Measurements from ENCODE around the genes RPL36, CLPP and KHSRP.

DNA sequence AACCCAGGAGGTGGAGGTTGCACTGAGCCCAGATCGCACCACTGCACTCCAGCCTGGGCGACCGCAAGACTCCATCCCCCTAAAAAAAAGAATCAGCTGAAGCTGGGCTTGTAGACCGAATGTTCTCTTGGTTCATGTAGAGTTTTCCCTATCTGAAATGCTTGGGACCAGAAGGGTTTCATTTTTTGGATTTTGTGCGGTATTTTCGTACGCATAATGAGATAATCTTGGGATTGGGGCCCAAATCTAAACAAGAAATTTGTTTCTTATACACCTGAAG lies 5.2 kb downstream of the SAFB start:
- PRO-cap, result no peak

DNA sequence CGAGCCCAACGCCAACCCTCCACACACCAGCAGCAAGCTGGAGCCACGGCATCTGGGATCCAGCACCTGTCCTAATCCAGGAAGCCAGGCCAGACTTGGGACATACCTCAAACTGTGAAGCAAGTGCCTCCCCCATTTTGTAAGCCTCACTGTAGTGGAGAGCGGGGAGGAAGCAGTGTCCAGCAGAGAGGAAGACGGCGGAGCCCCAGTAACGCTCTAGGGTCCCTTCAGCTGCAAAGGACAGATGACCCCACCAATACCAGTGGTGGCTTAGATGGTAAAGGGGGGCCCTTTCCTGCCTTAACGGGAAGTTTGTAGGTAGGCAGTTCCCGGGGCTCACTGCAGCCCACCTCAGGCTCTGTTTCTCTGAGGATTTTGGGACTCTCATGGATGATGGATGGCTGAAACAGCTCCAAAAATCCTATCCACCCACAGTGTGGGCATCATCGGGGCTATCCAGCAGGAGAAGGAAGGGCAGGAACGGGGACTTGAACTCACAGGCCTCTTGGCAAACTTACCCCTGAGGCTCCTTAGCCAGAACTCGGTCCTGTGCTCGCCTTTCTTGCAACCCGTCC lies 10.8 kb downstream of the MICOS13 start:
- PRO-cap, result no peak

DNA sequence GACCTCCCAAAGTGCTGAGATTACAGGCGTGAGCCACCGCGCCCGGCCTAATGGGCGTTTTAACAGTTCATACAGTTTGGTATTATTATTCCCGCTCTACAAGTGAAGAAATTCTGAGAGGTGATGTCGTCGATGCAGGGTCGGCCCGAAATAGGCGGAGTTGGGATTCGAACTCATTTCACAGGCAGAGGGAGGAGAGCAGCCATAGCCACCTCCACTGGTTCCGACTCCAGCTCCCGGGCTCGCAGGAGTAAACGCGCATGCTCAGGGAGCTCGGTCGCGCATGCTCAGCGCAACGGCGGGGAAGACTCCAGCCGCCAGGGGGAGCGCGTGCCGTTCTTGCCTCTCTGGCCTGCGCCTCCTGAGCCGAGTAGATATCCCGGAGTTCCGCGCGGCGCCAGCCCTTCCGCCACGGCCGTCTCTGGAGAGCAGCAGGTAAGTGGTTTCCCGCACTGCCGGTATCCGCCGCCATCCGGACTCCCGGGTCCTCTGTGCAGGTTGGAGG lies at the start of gene RPL36:
RPL36 (plus strand) TSS at position 403 of the 505 bp plus-strand sequence.
- PRO-cap, result bidirectional peak, plus-strand start at position 403 of the sequence, minus-strand start at position 252 of the sequence

- PRO-cap, result no peak
Observed at GRCh38 chr19:5847233-5847746, 7.8 kb upstream of the FUT6 start.

GRCh38 chr19:5892107-5892707 lies 11.4 kb downstream of the NDUFA11 start:
- PRO-cap, result no peak

DNA sequence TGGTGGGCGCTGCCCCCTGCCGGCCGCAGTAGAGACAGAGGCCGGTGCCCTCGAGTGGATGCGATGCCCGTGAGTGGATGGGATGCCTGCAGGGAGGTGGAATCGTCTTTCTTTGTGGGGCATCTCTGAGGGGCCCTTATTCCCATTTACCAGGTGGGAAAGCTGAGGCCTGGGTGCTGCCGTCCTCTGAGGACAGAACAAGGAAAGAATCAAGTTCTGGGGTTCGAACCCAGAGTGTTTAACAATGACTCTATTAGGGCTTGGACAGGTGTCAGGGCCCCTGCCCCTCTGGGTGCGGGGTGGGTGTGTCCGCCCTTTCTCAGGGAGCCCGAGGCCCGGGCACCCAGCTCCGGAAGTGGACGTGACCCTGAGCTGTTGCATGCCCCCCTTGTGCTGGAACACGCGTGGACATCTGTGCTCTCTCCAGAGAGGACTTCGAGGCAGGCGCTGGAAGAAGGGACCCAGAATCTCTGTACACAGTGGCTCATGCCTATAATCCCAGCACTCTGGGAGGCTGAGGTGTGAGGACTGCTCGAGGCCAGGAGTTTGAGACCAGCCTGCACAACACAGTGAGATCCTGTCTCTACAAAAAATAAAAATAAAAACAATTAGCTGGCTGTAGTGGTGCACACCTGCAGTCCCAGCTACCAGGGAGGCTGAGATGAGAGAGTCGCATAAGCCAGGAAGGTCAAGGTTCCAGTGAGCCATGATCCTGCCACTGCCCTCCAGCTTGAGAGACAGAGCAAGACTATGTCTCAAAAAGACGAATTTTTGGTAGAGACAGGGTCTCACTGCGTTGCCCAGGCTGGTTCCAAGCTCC lies 10.7 kb downstream of the NDUFA11 start:
- PRO-cap, result no peak

DNA sequence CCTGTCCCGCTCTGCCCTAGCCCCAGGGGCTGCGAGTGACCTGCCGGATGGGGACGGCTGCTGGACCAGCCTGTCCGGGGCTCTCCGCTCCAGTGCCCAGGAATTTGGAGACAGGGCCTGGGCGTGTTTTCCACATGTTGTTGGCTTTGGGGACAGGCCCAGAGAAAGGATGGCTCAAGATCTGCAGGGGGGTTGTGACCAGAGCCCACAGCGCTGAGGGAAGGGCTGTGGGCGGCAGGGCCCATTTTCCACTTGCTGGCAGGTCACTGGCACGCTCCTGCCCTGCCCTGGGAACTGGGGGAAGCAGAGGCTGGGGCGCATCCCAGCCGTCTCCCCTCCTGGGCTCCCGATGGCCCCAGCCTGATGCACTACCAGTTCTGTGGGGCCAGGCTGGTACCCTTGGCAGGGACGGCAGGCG lies 9.4 kb downstream of the NDUFA11 start:
- PRO-cap, result no peak

DNA sequence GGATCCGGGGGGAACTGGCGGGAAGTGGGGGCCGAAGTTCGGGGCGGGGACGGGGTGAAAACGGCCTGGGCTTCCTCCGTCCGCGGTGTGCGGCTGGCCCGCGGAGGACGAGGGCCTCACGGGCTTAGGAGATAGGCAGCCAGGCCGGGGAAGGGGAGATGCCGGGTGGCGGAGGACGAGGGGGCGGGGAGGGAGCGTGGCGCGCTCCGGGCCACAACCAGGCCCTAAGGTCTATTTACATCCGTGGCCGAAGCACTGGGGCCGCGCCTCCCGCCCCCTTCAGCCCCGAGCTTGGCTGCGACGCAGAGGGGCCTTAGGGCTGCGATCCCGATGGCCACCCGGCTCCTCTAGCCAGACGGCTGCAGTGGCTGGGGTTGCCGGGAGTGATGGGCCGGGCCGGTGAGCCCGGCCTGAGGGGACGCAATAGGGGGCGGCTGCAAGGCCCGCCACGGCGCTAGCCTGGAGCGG lies 420 bp downstream of the RANBP3 start:
- PRO-cap, result no peak

DNA sequence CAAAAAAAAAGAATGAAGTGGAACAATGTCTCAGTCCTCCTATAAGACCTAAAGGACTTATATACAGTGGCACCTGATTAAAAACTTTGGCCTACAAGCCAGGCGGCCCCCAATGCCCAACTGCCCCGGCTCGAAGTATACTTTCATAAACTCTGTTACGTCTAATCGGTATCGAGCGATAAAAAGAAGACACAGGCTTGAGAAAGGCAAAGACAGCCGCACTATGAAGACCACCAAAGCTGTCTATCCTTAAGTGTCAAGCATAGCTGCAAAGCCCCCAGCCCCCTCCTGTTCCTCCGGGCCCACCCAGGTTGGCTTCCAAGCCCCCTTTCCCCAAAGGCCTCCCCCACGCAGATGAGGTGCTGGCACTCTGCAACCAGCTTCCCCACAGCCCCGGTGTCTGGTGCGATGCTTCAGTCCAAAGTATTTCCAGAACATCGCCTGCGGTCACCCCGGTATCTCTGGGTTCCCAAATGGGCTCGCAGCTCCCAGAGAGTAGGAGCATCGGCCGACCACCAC lies 20.4 kb upstream of the RANBP3 start:
- PRO-cap, result no peak

GRCh38 chr19:6058131-6059074 lies 51.9 kb downstream of the RFX2 start:
- PRO-cap, result no peak

DNA sequence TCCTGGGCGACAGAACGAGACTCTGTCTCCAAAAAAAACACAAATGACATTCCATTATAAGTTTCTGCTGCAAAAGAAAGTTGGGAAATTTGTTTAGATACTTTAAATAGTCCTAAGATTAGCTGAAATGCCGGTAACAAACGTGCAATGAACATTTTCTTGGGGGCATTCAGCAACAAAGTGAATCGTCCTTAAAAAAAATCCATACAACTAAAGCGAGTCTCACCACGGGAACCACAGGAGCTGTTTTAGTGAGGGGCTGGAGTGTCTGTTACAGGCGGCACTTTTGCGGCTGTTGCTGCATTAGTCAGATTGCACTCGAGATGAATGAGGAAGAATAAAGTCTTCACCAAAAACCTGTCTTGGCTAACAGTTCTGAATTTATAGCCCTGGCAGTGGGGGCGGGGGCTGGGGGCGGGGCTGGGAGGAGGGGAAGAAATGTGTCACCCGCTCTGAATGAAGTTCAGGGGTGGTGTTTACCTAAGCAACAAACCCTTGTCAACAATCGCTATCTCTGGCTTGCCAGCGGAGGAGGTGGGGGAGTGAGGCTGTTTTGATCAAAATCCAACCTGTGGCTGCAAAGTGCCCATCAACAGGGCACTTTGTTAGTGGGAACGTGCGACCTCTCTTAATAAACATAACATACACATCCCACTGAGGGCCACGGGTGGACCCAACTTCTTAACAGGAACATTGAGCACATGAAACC lies 44.6 kb downstream of the RFX2 start:
- PRO-cap, result no peak

- PRO-cap, result no peak
Observed at GRCh38 chr19:6210392-6211351, 69.1 kb downstream of the MLLT1 start.

- PRO-cap, result no peak
Observed at GRCh38 chr19:6234153-6234668, 45.6 kb downstream of the MLLT1 start.

- PRO-cap, result unidirectional peak, plus-strand start at chr19:6361439; bidirectional peak, plus-strand start at chr19:6361541, minus-strand start at chr19:6361691; bidirectional peak, plus-strand start at chr19:6361791, minus-strand start at chr19:6361766
Observed at GRCh38 chr19:6361301-6362522, at the start of gene CLPP. CLPP (plus strand) TSS chr19:6361531.

- PRO-cap, result no peak
Observed at GRCh38 chr19:6402023-6402356, 9.0 kb upstream of the GTF2F1 start.

DNA sequence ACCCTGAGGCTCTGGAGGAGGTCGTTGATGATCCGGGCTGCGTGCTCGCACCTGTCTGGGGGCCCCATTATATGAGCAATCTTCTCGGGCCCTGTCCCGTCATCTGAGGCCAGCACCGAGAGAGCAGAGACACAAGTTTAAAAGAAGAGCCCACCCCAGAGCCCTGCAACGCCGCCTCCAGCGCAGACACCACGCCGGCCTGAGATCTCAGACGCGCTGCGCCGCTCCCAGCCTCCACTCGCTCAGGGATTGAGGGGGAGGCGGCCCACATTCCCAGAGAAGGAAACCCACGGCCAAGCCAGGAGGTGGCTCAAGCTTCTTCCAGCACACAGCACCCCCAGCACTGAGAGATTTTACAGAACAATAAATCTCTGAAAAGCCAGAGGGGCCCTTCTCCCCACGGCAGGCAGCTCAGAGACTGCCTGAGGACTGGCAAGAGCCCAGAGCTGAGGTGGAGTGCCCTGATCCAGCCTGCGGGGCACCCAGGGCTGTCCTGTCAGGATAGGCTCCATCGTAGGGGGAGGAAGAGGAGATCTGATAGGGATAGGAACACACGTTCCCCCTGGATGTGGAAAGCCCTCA lies 7.5 kb downstream of the KHSRP start:
- PRO-cap, result no peak

- PRO-cap, result no peak
Observed at GRCh38 chr19:6418197-6418902, 6.3 kb downstream of the KHSRP start.

GRCh38 chr19:6424169-6425037 lies at the start of gene KHSRP:
KHSRP (minus strand) TSS chr19:6424811.
- PRO-cap, result bidirectional peak, plus-strand start at chr19:6424433, minus-strand start at chr19:6424221; bidirectional peak, plus-strand start at chr19:6425140, minus-strand start at chr19:6424812

GRCh38 chr19:6458622-6459440 lies 761 bp downstream of the SLC25A23 start:
- PRO-cap, result unidirectional peak, plus-strand start at chr19:6459221; unidirectional peak, plus-strand start at chr19:6459289

DNA sequence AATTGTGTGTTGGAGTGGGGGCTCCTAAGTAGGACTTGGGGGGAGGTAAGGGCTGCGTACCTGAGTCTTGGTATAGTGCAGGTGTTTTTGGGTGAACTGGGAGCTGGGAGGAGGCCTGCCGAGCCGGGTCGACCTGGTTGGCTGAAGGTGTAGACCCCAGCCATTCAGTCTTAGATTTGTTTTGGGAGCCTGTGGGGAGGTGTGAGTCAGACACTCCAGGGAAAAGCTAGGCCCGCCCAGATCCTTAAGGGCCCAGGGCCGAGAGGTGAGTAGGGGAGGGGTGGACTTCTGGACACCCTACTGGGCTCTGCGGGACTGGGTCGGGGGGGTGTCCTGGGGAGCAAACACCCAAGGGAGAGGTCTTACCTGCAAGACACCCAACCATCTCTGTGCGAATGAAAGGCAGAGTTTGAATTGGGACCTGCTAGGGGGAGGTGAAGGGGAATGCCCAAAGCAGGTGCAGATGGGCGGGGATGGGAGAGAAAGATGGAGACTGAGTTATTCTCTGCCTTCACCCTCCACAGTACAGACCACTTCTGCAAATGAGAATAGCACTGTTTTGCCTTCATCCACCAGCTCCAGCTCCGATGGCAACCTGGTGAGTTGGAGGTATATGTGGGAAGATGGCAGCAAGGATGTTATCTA lies 1.1 kb downstream of the CRB3 start:
- PRO-cap, result no peak

Data from LUHMES (cell line).